WTC11 (cell line): Measurements from ENCODE around the genes NSG2 and NOP16.

DNA sequence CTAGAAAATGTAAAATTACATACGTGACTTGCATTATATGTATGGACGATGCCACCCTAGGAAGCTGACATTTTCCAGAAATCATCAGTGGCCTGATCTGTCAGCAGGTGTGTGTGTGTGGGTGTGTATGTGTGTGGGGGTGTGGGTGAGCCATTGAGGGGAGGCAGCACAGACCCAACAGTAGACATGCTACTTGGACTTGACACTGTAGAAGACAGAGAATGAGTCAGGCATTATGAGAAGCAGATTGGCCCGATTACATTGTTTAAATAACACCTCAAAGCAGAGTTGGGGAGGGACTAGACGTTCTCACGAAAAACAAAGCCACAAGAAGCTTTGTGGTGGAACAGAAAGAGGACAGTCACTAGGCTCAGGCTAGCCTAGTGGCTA lies 65.8 kb upstream of the CPEB4 start:
- PRO-cap: no peak

DNA sequence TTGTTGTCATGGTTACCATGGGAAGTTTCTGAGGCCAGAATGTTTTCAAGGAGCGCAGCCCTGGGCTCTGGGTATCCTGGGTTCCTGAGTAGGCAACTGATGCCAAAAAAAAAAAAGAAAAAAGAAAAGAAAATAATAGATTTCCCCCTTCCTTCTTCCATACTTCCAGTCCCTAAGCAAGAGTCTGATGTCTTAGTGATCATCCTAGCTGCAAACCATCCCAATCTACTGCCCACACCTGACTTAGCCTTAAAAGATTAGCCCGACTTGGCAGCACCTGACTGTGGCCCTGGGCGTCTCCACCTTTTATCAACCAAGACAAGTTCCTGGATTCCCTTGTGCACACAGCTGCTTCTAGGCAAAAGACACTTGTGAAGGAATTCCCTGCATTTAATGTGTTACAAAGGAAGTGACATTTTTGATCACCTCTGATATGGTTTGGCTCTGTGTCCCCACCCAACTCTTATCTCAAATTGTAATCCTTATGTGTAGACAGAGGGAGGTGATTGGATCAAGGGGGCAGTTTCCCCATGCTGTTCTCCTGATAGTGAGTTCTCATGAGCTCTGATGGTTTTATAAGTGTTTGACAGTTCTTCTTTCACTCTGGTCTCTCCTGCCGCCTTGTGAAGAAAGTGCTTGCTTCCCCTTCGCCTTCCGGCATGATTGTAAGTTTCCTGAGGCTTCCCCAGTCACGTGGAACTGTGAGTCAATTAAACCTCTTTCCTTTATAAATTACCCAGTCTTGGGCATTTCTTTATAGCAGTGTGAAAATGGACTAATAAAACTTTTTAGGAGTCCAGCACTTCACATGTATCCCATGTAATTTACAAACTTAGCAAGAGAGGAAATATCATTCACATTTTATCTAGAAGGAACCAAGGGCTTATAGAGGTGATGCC lies 2.7 kb upstream of the CPEB4 start:
- PRO-cap: no peak

- PRO-cap: no peak
Observed at GRCh38 chr5:173889134-173889452, 944 bp downstream of the CPEB4 start.

- PRO-cap: no peak
Observed at GRCh38 chr5:173890491-173891204, 2.5 kb downstream of the CPEB4 start.

DNA sequence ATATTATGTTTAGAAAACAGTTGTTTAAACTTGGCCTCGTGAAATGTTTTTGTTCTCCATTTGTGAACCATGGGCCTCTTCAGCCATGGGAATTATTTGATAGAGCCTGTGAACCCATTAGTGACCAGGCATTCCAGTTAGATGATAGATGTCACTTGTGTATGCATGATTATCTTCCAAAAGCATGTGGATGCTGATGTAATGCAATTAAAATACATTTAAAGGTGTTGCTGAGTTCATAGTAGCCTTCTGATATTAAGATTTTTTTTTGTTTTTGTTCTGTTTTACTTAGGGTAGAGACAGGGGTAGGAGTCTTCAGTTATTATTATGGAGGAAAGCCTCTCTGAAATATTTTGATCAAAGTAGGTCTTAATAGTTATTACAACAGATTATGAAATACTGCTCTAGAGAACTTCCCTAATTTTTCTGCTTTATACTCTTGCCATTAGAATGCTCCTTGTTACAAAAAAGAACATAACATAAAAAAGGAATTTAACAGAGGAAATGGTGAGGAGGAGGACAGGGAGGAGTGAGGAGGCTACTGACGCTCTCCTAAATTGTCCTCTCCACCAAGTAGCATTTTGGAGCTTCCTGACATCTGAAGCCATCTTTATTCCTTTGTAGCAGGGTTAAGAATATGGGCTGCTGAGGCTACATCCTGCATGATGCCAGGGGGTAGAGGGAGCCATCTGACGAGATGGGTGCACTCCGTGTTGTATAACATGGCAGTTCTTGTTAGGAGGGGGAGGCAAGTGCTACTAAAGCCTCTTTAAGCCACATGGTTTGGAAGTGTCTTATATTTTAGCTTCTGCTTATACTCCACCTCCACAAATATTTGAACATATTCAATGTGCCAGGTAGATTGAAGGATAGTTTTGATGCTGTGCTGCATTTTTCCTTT lies 33.0 kb downstream of the CPEB4 start:
- PRO-cap: no peak

DNA sequence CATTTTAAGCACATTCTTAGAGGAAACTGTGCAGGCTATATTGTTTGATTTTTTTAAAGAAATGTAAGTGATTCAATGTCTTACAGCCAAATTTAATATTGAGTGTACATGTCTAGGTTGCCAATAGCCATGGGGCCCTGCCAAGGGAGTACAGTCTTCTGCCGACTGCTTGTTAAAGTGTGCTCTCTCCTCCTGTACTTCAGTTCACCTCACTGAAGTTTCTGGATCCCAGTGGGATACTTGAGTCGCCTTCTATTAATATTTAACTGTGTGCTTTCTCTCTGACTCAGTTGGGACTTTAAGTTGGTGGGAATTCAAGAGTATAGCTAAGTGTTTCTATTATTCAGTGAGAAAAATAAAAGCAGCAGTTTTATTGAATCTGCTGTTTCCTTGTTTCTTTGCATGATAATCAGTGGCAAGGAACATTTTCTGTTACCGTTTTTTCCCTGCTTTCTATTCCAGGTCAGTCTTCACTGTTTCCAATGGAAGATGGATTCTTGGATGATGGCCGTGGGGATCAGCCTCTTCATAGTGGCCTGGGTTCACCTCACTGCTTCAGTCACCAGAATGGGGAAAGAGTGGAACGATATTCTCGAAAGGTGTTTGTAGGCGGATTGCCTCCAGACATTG lies 44.4 kb upstream of the C5orf47 start:
- PRO-cap: no peak

- PRO-cap: no peak
Observed at GRCh38 chr5:173946375-173946660, 42.7 kb upstream of the C5orf47 start.

- PRO-cap: no peak
Observed at GRCh38 chr5:173988459-173989101, 390 bp upstream of the C5orf47 start.

GRCh38 chr5:174045477-174045959 lies at the start of gene NSG2:
Gene NSG2, plus strand, starts transcription at chr5:174045706.
- PRO-cap: no peak

- PRO-cap: bidirectional peak, plus-strand start at chr5:175478998, minus-strand start at chr5:175478980
Observed at GRCh38 chr5:175478721-175479557, 579 bp downstream of the SFXN1 start.

- PRO-cap: no peak
Observed at GRCh38 chr5:175680865-175681354, 23.0 kb downstream of the HRH2 start.

DNA sequence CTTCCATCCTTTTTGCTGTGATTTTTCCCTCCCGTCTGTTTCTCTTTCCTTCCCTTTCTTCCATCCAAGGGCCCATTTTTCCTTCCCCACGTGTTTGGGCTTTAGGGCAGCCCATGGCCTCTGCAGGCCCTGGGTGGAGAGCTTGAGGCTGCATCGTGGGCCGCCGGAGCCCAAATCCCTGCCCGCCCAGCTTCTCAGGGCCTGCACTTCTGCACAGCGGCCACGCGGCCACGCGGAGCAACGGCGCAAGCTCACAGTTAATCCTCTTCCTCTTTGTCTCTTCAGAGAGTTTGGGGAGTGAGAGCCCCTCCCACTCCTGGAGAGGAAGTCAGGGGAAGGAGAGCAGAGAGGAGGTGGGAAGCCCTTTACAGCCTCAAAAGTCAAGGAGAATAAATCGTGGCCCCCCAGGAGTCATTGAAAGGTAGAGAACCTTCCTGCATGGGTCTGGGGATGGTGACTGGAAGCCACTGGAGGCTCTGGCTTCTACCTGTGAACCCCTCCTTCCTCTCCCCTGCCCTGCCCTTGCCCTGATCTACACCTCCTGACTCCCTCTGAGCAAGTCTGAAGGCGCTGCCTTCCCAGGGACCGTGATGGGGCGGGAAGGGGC lies 33.2 kb downstream of the HRH2 start:
- PRO-cap: no peak

DNA sequence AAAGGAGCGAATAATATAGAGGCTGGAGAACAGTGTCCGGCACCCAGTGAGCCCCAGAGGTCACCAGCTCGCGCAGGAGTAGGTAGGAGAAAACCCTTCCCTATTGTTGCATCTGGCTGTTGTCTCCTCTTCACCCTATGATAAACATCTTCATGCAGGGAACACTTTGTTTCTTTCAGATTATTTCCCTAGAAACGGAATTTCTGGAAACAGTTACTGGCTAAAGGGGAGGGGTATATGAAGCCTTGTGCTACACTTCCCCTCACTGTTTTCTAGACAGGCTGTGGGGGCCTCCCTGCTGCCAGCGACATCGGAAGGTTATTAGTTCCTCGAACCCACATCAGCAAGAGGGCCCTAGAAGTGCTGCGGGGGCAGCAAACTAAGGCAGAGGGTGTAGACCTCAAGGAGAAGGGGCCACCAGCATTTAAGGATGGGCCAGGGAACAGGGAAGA lies 37.5 kb downstream of the HRH2 start:
- PRO-cap: no peak

GRCh38 chr5:175861100-175861831 lies 10.1 kb upstream of the CPLX2 start:
- PRO-cap: no peak

DNA sequence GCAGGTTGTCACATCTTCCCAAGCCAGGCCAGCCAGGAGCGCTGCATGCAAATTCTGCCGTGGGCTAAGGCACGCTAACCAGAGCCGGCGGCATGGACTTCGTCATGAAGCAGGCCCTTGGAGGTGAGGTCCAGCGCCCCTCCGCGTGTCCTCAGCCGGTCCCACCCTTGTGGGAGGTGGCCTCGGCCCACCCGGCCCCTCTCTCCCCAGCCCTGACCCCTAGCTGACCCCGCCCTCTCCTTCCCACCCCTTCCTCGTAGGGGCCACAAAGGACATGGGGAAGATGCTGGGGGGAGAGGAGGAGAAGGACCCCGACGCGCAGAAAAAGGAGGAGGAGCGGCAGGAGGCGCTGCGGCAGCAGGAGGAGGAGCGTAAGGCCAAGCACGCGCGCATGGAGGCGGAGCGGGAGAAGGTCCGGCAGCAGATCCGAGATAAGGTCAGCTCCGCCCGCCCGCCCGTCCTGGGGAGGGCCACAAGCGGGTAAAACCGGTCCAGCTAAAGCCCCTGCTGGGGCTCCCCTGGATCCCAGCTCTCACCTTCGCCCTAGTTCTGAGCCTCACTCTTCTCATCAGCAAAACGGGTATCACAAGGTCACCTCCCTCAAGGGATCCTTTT lies 7.4 kb downstream of the CPLX2 start:
- PRO-cap: no peak

- PRO-cap: no peak
Observed at GRCh38 chr5:176359753-176360123, 1.8 kb downstream of the KIAA1191 start.

DNA sequence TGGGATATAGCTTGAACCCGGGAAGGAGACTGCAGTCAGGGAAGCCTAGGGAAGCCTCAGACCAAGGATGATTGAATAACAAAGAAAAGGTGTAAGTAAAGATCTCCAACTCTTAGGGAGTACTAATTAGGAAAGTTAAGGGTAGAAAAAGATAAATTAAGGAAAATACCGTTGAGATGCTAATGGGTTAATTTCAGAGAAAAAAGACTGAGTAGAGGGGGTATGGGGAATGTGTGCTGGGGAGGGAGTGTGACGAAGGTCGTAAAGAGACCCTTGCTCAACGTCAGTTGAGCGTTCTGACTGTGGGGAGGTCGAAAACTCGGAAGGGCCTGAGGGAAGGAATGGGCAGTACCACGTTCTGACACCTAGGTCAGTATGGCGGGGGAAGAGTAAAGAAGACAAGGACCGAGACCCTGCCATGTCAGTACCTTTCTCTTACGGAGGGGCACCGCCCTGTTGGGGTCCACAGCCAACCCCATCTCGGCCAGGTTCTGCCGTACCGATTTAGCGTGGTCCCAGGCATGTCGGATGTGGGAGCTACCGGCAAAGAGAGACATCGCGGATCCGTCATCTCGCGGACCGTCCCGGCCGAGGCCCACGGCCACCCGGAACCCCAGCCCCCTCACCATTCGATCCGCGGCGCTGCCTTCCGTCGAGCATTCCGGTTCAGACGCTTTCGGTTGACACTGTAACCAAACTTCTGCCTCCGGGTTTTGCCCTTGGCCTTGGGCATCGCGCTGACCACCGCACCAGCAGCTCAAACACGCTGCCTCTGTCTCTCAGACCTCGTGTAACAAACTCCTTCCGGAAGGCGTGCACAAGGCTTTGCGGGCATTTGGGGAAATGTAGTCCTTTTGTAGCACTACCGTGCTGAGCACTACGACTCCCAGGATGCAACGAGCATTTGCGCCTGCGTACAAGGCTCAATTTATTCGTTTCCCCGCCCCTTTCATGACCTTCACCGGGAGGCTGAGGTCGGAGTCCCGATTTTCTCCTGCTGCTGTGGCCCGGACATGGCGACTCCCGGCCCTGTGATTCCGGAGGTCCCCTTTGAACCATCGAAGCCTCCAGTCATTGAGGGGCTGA lies at the start of gene NOP16:
NOP16 (minus strand) TSS at position 792 of the 1,086 bp plus-strand sequence.
- PRO-cap: unidirectional peak, plus-strand start at position 373 of the sequence; bidirectional peak, plus-strand start at position 986 of the sequence, minus-strand start at position 774 of the sequence

DNA sequence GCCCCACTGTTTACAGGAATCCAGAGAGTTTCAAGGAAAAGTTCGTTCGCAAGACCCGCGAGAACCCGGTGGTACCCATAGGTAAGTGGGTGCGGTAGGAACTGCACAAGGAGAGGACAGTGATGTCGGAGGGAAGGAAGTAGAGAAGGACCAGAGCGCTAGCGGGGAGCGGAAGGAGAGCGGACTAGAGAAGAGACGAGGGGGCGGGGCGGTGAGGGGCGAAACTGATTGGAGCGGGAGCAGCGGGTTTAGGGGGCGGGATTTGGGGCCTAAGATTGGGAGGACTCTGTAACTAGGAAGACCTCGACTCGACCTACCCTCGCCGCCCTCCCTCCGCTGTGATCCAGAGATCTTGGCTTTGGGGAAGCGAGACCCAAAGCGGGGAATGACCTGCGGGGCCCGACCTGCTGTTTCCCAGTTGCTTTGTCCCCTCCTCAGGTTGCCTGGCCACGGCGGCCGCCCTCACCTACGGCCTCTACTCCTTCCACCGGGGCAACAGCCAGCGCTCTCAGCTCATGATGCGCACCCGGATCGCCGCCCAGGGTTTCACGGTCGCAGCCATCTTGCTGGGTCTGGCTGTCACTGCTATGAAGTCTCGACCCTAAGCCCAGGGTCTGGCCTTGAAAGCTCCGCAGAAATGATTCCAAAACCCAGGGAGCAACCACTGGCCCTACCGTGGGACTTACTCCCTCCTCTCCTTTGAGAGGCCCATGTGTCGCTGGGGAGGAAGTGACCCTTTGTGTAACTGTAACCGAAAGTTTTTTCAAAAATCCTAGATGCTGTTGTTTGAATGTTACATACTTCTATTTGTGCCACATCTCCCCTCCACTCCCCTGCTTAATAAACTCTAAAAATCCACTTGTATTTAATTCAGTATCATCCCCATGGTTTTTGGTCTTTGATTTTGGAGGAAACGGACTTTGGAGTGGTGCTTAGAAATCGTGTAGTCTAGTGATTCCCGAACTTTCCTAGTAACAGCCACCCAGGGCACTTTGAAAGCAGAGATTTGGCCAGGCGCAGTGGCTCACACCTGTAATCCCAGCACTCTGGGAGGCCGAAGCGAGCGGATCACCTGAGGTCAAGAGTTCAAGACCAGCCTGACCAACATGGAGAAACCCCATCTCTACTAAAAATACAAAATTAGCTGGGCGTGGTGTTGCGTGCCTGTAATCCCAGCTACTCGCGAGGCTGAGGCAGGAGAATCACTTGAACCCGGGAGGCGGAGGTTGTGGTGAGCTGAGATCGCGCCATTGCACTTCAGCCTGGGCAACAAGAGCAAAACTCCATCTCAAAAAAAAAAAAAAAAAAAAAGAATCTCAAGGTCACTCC lies 806 bp downstream of the HIGD2A start:
- PRO-cap: bidirectional peak, plus-strand start at position 346 of the sequence, minus-strand start at position 145 of the sequence

- PRO-cap: no peak
Observed at GRCh38 chr5:176400342-176400985, 11.9 kb downstream of the HIGD2A start.

DNA sequence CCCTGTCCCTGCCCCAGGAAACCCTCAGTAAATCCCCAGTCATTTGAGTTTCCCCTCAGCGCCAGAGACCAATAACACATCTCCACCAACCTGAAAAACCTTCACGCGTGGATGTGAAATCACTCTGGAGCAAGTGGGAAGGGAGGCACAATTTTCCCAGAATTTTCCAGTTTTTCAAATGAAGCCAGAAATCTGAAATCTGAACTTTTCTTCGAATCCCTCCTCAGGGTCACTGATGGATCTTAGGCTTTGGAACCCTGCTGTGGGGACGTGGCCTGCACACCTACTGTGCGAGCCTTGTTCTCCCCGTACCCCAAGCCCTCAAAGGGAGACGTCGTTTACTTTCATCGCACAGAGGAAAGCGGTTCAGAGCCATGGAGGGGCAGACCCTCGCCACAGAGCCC lies 3.5 kb upstream of the RNF44 start:
- PRO-cap: no peak